Metanephros (tissue), 2 donors: ENCODE measurements around the genes ATP1B3, TFDP2, XRN1 and PCOLCE2.

DNA sequence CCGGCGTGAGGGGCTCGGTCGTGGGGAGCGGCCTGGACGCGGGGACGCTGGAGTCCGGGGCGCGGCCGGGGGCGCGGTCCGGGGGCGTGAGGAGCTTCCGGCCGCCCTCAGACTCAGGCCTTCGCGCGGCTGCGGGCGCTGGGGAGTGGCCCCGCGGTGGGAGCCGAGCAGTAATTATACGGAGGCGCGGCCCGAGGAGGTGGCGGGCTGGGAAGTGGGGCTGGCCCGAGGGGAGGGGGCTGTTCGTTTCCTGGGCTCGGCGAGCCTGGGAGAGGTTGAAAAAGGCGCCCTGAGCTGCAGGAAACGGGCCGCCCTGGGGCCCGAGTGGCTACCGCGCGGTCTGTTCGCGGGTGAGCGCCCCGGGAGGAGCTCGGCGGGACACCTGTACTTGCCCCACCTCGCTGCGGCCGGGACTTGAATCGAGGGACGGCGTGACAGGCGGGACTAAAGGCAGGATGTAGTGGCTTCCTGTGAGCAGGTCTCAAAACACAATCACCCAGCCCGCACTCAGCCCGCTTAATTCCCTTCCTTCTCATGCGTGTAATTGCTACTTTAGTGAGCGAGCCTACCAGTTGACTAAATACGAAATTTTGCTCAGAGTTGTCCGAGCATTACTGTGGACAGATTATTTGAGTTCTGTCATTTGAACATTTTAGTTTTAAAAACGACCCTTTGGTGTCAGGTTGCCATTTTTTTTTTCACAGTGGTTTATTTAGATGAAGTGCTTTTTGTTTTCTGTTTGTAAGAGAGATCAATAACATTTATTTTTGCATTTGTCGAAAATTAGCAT, 846 bp downstream of the RASA2 start:
- RAMPAGE, long total RNA: no peak

DNA sequence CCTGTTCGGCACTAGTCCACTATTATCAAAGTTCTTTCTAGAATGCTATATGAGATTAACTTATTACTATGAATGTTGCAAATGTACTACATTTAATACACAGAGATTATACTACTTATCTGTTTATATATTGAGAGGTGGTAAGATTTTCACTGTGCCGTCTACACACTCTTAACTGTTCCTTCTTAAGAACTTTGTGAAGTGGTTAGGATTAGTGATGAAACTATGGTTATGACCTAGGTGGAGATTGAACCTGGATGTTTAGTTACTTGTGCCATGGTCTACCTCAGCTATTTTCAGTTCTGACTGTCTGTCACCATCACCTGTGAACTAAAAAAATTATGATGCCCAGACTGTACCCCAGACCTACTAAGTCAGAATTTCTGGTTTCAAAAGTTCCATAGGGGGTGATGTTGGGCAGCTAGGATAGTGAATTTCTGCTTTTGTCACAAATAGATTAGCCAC, 6.3 kb downstream of the RASA2 start:
- RAMPAGE, long total RNA: no peak

- RAMPAGE, long total RNA: no peak
These were observed 69.6 kb downstream of the RASA2 start for GRCh38 chr3:141556411-141556850.

GRCh38 chr3:141646625-141647115, 91.4 kb upstream of the RNF7 start:
- RAMPAGE, long total RNA: no peak

DNA sequence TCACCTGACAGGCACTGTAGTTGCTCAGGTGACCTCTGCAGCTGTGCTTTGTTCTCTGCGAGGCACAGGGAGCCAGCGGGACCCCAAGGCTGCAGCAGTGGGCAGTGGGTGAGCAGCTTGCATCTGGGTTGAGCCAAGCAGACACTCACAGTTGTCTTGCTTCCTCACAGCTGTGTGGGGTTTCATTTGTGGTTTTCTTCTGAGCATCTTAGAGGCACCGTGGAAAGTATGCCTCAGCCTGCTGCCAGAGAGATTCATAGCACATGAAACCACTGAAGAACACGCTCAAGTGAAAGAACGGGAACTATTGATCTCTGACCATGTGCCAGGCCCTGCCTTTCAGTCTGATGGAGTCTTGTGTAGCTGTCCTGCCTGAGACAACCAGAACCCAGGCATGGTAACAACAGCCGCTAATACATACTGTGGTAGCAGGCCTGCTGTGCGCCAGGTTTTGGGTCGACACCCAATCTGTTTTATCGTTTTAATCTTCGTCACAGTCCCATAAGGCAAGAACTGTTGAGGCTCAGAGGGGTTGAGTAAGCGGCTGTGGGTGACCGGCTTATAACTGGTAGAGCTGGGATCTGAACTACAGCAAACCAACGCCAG, 33.4 kb downstream of the GRK7 start:
- RAMPAGE, long total RNA: no peak

DNA sequence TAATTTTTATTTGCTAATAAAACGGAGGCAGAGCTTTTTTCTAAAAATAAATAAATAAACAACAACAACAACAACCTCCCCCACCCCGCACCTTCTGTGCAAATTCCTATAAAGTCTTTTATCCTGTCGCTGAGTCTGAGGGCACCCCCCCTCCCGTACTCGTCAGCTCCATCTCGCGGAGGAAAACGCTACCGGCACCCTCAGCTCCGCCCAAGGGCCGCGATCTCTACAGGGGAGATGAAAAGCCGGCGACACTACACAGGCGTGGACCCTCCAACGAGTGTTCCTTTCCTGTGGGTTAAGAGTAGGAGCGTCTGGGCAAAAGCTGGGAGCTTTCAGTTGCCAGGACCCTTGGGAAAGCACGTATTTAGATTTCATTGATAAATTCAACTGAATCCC, 953 bp upstream of the ATP1B3 start:
- RAMPAGE, long total RNA: no peak

DNA sequence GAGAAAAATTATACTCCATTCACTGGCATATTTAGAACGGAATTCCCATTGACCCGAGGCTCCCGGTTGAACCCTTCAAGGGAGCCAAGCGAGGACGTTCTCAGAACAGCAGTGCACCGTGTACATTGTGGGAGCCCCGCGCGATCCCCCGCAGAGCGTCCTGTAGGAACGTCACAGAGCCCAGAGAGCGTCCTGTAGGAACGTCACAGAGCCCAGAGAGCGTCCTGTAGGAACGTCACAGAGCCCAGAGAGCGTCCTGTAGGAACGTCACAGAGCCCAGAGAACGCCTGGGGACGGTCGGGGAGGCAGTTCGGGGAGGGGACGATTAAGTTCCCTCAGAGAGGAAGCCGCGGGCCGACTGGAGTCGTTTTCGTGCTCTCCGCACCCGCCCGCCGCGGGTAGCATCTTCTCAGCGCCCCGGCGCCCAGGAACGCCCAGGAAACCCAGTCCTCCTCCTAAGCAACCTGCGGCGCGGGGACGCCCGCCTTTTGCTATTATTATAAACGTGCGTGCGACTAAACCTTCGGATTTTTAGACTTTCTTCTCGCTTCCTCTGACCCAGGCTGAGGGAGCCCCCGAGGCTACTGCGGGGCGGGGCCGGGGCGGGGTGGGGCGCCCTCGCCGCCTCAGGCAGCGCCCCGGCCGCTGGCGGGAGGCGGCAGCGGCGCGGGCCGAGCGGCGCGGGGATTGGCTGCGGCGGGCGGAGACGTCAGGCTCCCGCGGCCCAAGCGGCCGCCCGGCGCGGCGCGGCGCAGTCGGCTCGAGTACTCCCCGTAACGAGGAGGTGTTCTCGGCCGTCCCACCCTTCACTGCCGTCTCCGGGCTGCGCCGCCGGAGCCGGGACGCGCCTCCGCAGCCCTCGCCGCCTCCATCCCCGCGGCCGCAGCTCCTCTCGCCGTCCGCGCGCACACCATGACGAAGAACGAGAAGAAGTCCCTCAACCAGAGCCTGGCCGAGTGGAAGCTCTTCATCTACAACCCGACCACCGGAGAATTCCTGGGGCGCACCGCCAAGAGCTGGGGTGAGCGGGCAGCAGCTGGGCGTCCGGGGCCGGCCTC, at the start of gene ATP1B3:
ATP1B3 (plus strand) TSS at position 754 of the 1,058 bp plus-strand sequence.
- RAMPAGE, long total RNA: no peak

GRCh38 chr3:141901735-141902656, 25.6 kb downstream of the ATP1B3 start:
- RAMPAGE, long total RNA: no peak

- RAMPAGE, long total RNA: no peak
These were observed 134.2 kb downstream of the TFDP2 start for GRCh38 chr3:142014915-142015813.

- RAMPAGE, long total RNA: no peak
These were observed 1.4 kb downstream of the TFDP2 start for GRCh38 chr3:142147832-142148373.

DNA sequence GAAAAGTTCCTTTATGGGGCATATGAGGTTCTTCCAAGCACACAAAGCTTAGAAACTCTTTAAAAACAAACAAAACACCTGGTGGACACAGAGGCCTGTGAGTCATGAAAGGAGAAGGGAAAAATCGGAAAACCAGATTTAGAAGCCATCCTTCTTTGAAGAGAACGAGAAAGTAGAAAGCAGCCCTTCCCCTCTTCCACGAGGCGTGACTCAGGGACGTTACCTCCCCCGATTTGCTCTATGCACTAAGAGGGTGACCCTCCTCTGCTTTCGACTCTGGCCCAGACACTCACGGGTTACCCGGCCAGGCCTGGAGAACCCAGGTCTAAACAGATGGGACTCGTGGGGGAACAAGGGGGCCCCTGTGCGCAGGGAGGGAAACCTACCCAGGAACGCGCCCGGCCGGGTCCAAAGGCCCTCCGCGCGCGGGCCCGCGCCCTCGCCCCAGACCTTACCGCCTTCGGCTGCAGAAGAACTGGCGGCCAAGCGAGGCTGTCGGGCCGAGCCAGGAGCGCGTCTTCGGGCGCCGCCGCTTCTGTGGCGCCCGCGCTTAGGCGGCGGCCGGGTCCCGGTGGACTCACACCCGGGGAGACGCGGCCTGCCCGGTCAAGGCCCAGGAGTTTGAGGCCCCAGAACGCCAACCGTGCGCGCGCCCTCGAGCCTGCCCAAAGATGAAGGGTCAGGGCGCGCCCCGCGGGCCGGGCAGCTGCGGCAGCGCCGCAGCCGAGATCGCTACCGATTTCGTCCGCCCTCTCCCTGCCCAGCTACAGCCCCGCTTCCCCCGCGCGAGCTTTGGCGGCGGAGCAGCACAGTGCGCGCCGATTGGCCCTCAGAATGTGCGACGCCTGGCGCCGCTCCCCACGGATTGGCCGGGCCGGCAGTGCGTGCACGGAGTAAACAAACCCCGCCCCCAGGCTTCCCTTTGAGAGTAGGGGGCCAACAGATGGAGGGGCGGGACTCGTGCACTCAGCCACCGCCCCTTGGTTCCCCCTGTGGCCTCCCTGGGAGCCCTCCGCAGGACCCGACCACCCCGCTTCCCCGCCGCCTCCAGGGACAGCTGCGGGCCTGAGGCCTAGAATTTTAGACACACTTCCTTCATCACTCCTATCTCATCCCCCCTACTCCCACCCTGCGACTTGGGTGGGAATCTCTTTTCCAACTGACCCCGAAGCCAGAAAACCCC, at the start of gene TFDP2:
TFDP2 (minus strand) TSS at position 817 of the 1,183 bp plus-strand sequence.
- RAMPAGE, long total RNA: no peak

DNA sequence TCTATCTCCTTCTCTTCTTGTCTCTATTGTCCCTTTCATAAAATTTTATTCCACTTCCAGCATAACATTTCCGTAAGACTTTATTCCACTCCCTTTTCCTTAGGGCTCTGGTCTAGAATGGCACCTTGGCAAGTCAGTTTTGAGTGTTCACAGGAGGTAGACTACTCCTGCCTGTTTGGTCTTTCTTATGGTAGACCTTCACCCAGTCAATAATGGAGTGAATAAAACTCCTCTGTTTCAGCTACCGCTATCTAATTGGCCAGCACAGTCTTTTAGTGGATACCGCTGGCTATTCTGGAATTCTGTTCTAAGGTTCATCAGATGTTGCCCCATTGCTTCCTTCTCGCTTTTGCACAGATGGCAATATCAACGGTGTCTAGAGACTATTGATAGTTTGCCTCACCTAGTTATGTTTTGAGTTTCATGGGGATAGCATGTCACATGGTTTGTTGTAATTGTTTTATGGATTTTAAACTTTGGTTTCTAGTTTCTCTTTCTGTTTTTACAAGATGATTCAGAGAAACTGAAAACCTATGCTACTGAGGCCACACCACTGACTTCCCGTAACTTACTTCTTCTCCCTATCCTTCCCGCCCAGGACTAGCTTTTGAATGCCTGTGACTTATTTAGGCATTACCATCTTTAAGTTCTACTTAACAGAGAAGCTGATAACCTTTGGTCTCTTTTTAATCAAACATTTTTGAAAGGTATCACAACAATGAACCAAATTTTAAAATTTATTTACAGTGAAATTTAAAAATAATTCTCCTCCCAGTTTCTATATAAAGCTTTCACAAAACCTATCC, 2.0 kb downstream of the XRN1 start:
- RAMPAGE, long total RNA: no peak

DNA sequence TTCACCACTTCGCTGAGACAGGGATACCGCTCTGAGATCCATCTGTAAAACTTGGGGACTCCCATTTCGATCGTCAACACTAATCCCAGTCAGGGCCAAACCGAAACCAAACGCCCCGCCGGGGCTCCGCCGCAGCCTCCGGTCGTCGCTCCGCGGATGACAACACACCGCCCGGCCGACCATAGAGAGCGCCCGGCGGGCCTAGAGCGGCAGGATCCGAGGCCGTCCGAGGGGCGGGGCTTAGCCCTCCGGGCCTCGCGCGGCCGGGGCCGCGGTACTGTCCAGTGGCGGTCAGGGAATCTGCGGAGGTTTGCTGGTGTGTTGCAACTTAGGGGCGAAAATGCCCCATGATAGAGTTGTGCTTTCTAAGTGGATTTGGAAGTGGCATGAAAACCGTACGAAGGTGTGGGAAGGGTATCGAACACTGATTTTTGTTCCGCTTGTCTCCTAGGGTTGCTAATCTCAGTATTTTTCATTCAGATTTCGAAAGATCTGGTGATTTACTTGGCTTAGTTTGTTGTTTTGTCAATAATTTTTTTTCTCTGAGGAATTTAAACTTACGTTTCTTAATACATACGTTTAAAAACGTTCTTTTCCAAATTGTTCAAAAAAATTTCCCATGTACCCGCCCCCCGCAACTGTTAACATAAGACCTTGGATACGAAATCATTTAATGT, at the start of gene XRN1:
XRN1 (minus strand) TSS at position 158 of the 677 bp plus-strand sequence.
- RAMPAGE, long total RNA: start-site peak on the minus strand centred at position 129 of the sequence, 65 bp wide, 2,446 and 69 reads in 2 replicates

GRCh38 chr3:142479475-142480181, 31.8 kb upstream of the XRN1 start:
- RAMPAGE, long total RNA: no peak

GRCh38 chr3:142731989-142732696, 8.3 kb downstream of the TRPC1 start:
- RAMPAGE, long total RNA: no peak

GRCh38 chr3:142888480-142889627, at the start of gene PCOLCE2:
TSS of gene PCOLCE2 (minus strand) at chr3:142889083.
- RAMPAGE, long total RNA: no peak

DNA sequence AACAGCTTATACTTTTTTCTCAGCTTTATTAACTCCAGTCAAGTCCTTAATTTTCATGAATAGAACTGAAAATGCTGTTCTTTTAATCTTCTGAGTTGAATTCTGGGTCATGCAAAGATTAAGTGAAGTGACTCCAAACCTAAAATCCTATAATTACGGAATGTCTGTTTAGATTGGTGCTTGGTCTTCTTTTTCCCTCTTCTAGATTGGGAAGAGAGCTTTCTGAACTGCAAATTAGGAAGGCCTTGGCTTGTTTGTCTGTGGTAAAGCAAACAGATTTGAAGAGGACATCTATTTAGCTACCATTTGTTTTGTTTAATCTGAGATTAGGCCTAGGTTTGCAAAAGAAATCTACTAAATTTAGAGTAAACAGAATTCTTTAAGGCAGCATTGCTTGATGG, 23.5 kb downstream of the PAQR9 start:
- RAMPAGE, long total RNA: no peak

DNA sequence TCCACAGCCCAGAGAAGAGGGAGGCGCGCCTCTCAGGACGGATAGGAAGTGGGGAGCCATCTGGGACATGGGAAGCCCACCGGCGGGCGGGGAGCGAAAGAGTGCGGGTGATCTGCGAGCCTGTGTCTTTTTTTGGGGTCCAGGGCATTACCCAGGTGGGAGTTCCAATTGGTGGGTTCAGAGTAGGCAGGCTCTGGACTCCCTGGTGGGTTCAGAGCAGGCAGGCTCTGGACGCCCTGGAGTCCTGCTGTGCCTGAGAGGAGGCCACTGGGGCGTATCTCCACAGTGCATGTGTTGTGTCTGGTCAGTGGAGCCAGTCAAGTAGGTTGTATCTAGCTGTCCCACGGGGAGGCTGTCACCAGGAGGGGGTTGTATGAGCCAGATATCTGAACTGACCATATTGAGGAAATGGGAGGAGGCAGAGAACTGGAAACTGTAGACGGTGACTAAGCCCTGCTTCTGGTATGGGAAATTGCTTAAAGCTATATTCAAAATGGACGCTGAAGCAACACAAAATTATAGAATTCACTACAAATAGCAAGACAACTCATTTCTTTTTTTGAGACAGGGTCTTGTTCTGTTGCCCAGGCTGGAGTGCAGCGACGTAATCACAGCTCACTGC, 34.6 kb upstream of the CHST2 start:
- RAMPAGE, long total RNA: no peak

DNA sequence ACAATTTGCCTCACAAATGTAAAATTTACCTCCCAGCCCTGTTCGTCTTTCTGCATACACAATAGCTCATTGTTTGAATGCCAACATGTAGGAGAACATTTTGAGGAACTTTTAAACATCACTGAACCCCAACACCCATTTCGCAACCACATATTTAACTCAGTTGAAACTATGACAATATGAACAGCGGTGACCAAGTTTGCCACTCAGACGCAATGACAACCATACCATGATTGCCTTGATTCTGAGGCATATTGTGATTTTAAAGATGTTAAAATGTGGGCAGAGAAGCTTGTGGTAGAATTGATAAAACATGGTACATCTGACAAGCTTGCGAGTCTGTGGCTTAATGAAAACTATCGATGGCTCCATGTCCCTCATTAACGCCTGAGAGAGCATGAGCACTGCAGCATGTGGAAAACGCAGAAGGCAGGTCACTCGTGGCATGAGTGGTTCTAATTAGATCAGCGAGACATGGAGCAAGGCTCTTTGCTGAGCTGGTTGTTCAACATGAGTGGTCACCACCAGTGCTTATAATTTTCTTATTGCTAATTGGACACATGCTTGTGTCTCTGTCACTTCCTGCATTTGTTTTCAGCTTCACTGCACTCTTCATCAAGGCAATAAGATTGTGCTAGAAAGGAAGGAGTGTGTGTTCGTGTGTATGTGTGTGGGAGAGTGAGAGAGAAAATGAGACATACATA, 116.8 kb downstream of the CHST2 start:
- RAMPAGE, long total RNA: no peak

DNA sequence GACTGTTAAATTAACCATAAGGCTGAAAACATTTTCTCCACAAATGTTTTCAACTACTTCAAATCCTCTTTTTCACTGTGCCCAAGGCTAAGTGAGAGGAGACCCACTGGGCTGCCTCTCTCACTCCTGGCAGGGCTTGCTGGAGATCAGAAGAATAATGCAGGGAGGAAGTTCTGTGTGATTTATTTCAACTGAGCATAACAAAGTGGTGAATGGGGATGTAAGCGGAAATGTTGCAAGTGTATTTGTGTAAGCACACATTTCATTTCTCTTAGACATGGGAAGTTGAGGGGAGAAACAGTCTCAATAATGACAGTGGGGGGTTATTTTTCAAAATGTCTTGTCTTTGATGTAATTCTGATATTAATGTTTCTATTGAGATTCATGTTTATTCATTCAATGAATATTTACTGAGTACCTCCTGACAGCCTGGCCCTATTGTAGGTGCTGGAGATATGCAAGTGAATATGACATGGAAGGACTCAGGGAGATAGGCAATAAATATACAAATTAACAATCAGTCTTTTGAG, 247.4 kb downstream of the SLC9A9 start:
- RAMPAGE, long total RNA: no peak